Metastatic Breast Carcinoma in the Brain (tissue), 10 donors: ENCODE results near the gene PABPC1L2A.

DNA sequence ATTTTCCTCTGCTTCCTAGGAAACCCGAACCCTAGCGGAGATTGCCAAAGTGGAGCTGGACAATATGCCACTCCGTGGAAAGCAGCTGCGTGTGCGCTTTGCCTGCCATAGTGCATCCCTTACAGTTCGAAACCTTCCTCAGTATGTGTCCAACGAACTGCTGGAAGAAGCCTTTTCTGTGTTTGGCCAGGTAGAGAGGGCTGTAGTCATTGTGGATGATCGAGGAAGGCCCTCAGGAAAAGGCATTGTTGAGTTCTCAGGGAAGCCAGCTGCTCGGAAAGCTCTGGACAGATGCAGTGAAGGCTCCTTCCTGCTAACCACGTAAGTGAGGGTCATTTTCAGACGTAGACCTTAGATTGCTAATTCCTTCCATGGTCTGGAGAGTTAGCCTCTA lies 7.3 kb upstream of the ITGB1BP2 start:
- PRO-cap, 10 experiments: no peak in any of the 10 experiments

- PRO-cap, 10 experiments: no peak in any of the 10 experiments
These were observed 31.0 kb downstream of the TAF1 start for GRCh38 chrX:71397073-71397713.

GRCh38 chrX:71536140-71536964 lies 3.4 kb downstream of the OGT start:
- PRO-cap, 10 experiments: no peak in any of the 10 experiments

DNA sequence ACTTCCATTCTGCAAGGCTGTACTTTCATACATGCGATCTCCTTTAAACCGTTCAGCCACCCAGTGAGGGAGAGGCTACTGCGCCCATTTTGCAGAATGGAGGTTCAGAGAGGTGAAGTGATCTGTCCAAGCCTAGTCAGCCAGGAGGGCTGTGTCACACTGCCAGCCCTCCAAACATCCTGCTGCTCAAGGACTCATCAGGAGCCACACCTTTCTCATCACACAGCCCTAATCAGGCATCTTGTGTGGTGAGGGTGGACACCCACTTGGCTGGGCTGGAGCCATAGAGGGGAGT lies 5.3 kb upstream of the CXCR3 start:
- PRO-cap, 10 experiments: no peak in any of the 10 experiments

DNA sequence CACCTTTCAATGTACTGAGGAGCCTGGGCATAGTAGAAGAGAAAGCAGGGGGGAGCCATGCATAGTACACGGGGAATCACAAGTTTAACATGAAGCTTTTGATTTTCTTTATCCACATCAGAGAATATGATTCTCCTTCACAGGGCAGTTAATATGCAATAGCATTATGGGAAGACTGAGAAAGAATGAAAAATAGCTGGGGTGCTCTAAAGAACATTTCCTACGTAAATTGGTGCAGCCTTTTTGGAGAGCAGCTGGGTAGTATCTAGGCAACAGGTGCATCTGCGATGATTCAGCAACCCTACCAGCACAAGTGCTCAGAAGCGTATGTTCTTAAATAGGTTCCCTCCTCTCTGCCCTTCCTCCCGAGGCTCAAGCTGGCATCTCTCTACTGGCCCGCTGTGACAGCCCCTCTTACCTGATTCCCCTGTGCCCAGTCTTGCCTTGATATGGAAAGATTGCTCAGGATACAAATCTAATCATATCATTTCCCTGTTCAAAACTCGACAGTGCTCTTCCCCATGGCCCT lies 18.5 kb upstream of the CXCR3 start:
- PRO-cap, 10 experiments: no peak in any of the 10 experiments

DNA sequence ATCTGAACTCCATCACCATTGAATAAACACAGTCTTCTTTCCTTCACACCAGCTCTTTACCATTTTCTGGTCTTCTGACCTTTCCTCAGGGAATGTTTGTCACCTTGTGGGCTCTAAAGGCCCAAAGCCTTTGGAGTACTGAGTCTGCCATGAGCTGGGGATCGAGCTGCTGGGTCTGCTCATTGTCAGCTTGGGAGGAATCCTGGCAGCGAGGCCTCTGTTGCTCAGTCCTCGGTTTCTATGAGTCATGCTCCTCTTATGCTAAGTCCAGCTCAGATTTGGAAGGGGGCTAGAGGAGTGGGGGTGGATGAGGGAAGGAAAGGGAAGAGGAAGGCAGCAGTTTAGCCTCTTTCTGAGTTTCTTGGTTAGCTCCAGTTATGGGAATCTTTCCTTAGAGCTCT lies 31.1 kb downstream of the NHSL2 start:
- PRO-cap, 10 experiments: no peak in any of the 10 experiments

DNA sequence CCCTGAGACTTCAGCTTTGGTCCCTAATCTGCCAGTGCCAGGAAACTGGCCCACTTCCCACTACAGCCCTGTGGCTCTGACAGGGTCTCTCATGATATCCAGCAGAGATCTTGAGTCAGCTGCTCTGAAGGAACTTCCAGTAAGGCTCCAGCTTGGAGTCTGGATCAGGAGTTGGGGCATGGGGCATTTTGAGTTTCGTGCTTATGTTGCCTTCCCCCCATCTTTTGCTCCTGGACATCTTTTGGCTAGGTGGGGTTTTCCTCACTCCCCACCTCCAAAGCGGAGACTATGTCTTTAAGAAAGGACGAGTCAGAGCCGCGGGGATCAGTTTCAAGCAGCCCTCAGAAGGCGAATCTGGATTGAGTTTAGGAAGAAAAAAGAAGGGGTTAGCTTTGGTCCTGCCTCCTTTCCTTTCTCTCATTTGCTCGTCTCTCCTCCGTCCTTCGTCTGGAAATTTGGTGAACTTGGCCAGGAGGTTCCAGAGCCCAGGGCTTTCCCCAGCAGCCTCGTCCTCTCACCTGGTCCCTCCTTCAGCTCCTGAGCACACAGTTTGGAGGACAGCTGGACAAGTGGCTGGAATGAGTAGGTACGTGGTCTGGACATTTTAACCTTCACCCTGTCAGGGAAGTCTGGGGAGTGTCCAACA lies 116.6 kb downstream of the NHSL2 start:
- PRO-cap, 10 experiments: no peak in any of the 10 experiments

- PRO-cap, 10 experiments: peak in 1 of 10 experiments; most common minus-strand start chrX:72045979 (in 1)
These were observed 135.0 kb downstream of the NHSL2 start for GRCh38 chrX:72045469-72046126.

- PRO-cap, 10 experiments: peak in 2 of 10 experiments; most common plus-strand start chrX:72079784 (in 2)
These were observed 101.8 kb upstream of the PIN4 start for GRCh38 chrX:72079487-72080441.

- PRO-cap, 10 experiments: peak in 3 of 10 experiments; most common plus-strand start chrX:72169307 (in 3); most common minus-strand start chrX:72169126 (in 1)
These were observed 12.6 kb upstream of the PIN4 start for GRCh38 chrX:72168734-72169581.

DNA sequence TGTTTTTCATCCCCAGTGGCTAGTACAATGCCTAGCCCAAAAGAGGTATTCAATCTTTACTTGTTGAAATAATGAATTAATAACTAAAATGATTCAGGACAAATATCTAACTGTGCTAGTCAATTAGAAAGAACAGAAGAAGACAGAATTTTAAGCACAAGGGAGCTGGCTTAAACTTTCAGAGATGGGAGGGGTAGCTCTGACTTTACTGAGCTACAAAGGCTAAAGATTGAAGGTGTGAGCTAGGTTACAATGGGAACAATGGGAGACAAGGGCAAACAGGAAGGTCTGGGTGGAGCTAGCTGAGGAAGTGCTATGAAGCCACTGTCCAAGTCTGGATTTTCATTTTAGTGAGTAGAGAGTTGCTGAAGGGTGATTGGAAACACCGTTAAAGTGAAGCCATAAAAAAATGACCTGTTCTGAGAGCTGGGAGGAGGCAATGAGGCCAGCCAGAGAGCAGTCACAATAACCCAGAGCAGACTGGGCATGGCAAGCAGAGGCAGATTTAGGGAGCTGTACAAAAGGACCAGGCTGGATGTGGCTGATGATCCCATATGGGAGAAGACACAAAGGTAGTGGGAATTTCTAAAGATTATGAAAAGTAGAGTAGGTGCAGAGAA lies 104.3 kb upstream of the CITED1 start:
- PRO-cap, 10 experiments: no peak in any of the 10 experiments

DNA sequence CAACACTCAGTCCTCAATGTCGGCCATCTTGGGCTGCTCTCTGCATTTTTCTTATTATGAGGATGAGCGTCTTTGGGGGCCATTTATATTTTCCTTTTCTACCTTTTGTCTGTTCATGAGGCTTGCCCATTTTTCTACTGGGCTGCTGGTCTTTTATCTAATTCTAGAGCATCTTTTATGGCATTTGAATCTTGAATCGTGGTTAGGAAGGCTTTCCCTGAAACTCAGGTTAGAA lies 14.6 kb upstream of the PHKA1 start:
- PRO-cap, 10 experiments: no peak in any of the 10 experiments

GRCh38 chrX:73079367-73079582 lies at the start of gene PABPC1L2A:
TSS of gene PABPC1L2A (minus strand) at chrX:73079512.
- PRO-cap, 10 experiments: no peak in any of the 10 experiments

- PRO-cap, 10 experiments: no peak in any of the 10 experiments
These were observed 257.6 kb downstream of the CHIC1 start for GRCh38 chrX:73820497-73821048.

DNA sequence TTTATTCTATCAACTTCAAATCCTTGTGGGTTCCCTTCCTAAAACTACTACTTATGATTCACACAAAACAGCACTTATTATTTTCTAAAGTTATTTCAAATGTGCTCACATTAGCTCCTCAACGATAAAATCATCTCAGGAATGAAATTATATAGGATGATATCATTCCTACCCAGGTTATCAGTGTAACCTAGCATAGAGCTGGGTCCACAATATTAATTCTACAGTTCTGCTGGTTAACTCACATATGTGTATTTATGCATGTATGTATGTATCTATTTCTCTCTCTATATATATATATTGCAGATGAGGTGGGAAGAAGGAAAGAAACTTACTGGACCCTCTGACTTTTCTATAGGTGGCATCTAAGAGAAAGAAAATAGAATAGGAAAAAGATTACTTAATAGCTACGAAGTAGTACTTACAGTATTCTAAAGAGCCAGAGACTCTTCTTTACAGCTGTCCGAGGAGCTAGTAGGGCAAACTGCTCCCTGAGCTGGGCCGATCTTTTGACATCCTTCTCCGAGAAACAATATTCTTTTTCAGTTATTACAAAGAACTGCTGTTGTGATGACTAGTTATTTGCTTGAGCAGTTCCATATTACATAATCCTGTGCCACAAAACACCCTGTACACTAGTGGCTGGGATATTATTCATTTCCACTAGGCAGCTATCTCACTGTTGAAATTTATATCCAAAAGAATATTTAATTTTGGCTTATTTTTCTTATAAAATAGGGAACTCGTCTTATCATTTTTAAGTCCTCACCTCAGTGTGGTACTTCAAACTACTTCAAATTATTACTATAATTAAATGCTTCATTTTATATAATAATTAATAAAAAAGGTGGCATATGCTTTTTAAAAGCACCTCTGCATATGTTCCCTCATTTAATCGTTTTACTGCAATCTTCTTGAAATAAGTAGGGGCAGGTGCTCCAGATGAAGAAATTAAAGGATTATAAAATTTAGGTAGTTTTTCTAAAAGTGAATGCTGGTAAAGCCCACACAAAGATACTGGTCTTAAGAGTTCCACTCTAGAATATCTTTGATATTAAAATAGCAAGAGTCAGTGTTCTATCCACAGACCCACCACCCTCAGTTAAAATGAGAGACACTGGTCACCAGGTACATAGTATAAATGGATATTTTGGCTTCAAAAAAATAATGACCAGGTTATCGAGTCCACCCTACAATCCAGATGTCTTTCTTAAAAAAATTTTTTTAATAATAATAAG lies 278.4 kb downstream of the CHIC1 start:
- PRO-cap, 10 experiments: no peak in any of the 10 experiments

- PRO-cap, 10 experiments: peak in 6 of 10 experiments; most common plus-strand start chrX:73851290 (in 6); most common minus-strand start chrX:73851002 (in 3)
These were observed 288.3 kb downstream of the CHIC1 start for GRCh38 chrX:73850896-73852039.

GRCh38 chrX:73941014-73941554 lies 362.9 kb upstream of the ZCCHC13 start:
- PRO-cap, 10 experiments: no peak in any of the 10 experiments

- PRO-cap, 10 experiments: no peak in any of the 10 experiments
These were observed 356.5 kb upstream of the ZCCHC13 start for GRCh38 chrX:73947399-73947981.

- PRO-cap, 10 experiments: no peak in any of the 10 experiments
These were observed 340.2 kb upstream of the ZCCHC13 start for GRCh38 chrX:73963590-73964330.

DNA sequence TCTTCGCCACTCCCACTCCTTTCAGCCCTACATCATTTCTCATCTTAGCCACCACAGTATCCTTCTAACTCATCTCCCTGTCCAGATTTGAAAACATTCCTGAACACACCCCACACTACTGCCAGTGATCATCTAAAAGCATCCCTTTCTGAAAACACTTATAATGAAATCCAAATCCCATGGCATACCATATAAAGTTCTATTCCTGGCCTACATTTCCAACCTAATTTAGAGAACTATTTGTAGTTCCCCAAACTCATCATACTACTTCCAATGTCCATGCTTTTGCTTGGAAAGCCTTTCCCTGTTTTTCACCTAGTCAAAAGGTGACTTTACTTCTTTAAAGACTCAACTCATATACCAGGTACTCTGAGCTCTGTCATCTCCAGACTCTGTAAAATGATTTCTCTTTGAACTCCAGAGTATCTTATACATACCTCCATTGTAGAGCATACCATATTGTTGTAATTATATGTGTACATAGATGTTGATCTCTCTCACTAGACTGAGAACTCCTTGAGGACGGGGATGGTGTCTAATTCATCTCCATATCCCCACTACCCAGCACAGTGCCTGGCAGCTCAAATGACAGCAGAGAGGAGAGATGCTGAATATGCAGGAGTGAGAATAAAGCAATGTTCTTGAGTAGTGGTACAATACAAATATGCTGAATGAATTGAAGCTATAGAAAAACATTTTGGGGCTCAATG lies 83.3 kb upstream of the ZCCHC13 start:
- PRO-cap, 10 experiments: no peak in any of the 10 experiments